H4 (cell line): ENCODE measurements around a stretch of chr14.

- RAMPAGE, long total RNA = no peak
Measured at GRCh38 chr14:100708035-100708725, 18.5 kb upstream of the DLK1 start.

DNA sequence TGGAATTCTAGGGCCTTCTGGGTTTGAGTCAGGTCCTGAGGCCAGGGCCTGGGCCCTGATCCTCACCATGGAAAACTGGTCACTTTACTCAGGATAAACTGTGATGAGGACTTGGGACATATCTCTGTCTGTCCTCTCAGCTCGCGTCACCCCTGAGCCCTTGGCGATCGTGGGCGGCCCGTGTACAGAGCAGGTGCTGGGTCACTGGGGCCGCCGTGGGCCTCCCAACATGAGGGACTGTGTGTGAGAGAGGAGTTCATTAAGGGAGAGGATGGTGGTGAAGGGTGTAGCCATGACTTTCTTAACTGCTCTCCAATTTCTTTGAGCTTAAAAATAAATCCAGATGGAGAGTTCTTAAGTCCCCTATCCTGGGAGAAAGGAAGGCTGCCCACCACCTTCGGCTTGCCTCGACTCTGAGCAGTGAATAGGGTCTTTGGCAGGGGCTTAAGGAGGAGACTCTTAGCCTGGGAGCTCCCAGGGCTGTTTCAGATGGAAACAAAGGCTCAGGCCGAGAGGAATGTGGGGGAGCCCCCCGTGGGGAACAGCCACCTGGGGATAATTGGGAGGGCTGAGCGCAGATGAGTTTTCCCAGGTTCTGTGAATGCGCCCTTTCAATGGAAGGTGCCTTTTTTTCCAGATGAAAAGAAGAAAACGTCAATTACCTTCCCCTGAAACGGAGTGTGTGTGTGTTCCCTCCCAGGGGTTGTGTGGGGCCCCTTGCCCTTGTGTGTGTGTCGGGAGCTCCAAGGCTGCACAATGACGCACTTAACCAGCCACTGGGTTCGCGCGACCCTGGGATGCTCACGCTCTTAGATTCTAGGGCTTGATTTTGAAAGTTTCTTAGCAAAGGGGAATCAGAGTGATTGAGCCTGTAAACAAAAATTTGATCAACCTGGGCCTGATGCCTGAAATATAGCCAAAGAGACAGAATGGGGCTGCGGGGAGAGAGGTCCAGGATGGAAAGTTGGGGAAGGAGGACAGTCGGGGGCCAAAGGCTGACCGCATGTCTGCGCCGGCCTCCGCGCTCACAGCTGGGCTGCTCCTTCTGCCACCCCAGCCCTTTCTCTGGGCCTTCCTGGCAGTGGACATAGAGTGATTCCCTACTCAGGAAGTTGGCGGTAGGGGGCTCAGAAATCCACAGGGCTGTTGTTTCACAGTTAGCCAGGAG, 63.3 kb downstream of the RTL1 start:
- RAMPAGE, long total RNA = no peak

DNA sequence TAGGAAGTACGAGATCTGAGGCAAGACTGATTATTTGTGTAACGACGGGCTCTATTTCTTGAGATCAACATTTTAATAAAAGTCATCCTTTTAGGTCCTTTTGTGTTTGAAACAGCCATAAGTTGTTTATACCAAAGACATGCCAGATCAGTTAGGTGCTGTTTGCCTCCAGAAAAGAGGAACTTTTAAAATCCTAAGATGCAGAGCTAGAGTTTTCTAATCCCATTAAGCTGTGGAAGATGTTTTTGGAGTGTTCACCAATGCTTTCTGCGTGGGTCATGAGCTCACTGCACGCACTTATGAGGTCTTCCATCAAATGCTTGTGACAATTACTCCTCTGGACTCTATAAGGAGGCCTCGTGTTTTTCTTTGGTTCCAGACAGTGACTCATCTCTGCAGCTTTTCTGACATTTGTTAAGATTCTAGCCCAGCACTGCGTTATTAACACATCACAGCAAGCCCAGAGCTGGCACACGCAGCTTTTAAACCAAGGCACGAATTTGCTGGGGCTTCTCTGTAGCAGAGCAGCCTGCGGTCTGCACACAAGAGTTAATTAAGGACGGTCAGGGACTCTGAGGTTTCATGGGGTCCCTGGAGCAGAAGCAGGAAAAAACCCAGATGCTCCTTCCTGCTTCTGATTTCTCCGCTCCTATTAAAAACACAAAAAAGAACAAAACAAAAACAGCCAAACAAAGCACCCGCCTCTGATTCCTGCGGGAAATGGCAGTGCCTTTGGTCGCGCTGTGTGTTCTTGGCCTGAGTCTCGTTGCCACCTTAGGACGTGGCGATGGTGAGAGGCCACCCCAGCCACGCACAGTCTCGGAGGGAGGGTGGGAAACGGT, 60.7 kb downstream of the RTL1 start:
- RAMPAGE, long total RNA = no peak

DNA sequence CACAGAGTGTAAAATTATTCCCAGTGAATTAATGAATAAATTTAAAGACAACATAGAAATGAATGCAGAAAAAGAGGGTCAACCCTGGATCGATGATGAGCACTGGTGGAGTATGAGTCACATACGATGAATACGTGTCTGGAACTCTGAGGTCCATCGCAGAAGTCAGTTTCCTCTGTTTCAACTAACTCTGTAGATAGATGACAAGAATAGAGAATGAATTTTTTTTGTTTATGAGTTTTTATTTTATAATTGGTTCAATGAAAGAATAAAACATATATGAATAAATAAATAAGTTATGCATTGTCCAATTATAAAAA, 83.4 kb upstream of the RTL1 start:
- RAMPAGE, long total RNA = no peak

GRCh38 chr14:101289007-101289361, 385.5 kb upstream of the RTL1 start:
- RAMPAGE, long total RNA = no peak

DNA sequence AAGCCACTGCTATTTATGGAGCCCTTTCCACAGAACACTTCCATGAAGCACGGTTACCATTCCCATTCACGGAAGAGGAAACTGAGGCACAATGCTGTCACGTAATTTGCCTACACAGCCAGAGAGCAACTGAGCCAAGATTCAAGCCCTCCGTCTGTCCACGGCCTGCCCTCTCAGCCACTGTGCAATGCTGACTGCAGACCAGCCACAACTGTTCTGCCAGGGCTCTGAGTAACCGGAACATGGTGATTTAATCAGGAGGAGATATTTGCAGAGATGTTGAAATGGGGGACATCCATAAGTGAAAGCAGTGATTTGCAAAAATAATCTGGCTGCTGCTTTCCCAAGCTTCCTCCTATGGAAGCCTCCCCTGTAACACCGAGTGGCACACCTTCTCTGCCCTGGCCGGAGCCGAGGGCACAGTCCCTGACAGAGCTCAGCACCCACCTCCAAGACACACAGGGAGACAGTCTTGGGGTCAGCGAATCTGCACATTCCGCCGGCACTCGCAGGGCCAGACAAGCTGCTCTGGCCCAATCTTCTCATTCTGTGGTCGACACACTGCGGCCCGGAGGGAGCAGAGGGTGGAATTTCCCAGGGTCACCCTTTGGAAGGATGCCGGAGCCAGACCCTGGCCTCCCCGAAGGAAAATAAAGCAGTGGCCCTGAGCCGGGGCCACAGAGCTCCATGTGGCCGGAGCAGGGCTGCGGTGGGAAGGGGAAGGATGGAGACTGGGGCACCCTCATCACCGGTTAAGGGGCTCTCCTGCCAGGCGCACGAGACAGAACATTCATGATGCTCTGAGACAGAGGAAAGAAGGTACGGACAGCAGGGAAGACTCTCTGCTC, 358.4 kb upstream of the PPP2R5C start:
- RAMPAGE, long total RNA = no peak

GRCh38 chr14:101512024-101512539, 249.4 kb upstream of the PPP2R5C start:
- RAMPAGE, long total RNA = no peak

GRCh38 chr14:101558848-101559443, 202.6 kb upstream of the PPP2R5C start:
- RAMPAGE, long total RNA = no peak

GRCh38 chr14:101584547-101584887, 177.0 kb upstream of the PPP2R5C start:
- RAMPAGE, long total RNA = no peak

DNA sequence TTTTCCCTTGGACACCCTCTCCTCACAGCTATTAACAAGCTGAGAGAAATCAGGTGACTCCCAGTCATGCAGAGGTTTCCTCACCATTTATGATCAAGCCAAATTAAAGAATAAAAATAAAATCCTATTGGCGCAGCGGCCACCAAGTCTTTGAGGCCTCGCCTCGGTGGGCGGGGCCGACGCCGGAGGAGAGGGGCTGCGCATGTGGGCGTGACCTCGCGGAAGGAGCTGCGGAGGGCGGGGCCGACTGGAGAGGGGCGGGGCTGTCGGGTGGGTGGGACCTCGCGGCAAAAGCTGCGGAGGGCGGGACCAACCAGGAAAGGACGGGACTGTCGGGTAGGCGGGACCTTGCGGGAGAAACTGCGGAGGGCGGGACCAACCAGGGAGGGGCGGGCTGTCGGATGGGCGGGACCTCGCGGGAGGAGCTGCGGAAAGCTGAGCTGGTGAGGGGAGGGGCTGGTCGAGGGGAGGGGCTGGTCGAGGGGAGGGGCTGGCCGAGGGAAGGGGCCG, 1.2 kb upstream of the PPP2R5C start:
- RAMPAGE, long total RNA = no peak

DNA sequence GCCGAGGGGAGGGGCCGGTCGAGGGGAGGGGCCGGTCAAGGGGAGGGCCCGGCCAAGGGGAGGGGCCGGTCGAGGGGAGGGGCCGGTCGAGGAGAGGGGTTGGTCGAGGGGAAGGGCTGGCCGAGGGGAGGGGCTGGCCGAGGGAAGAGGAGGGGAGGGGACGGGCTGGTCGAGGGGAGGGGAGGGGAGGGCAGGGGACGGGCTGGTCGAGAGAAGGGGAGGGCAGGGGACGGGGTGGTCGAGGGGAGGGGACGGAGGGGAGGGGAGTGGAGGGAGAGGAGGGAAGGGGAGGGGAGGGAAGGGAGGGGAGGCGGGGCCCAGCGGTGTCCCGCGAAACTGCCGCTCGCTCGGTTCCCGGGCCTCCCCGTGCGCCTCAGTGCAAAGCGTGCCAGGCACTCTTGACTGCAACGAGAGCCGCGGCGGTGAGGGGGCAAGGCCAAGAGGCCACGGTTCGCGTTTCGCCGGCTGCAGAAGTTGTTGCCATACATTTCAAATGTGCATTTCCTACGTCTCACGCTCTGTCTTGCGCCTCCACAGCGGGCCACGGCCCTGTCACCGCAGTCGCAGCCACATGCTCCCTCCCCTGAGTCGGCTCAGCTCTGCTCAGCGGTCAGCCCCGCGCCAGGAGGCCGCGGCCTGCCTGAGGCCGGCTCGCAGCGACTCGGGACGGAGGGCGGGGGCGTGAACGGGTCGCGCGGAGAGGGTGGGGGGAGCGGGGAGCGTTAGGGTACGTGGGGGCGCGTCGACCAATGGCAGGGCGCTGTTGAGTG, 530 bp upstream of the PPP2R5C start:
- RAMPAGE, long total RNA = no peak

DNA sequence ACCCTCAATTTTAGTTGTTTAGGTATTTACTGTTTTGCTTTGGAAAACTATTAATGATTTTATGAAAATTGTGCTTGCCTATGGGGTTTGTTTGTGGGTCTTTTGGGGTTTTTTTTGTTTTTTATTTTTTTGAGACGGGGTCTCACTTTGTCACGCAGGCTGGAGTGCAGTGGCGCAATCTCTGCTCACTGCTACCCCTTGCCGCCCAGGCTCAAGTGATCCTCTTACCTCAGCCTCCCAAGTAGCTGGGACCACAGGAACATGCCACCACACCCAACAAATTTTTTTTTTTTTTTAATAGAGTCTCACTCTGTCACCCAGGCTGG, 1.6 kb downstream of the PPP2R5C start:
- RAMPAGE, long total RNA = no peak

DNA sequence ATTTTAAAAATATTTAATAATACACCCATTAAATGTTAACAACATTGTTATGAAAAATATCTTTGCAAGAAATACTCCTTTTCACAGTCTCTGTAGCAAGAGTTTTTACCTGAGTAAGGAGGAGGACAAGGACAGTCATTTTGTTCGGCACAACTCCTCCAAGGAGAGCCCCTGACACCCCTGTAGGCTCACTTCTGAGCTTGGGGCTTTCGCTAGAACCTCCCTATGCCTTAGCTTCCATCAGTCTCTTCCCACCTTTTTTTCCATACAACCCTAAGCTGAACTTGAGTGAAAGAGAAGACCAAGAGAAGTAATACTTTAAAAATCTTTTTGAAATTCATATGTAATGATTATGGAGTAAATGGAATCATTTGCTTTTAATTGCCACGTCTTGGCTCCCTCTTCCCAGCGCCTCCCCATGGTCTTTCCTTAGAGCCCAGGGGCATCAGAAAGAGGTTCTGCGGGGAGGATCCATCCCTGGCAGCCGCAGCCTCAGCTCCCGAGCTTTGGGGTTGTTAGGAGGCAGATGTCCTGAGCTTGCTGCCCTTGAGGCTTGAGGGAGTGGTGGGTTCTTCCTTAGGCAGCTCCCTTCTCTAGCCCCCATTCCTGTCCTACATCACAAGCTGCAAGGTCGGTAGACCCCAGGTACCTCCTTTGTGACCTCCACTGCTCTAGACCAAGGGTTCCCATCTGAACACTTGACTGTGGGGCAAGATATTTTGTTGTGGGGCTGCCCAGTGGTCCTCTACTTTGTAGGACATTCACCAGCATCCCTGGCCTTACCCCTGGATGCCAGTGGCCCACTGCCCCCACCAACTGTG, 6.0 kb downstream of the PPP2R5C start:
- RAMPAGE, long total RNA = no peak

GRCh38 chr14:101776353-101777006, 15.0 kb downstream of the PPP2R5C start:
- RAMPAGE, long total RNA = no peak

GRCh38 chr14:101792037-101792573, 30.6 kb downstream of the PPP2R5C start:
- RAMPAGE, long total RNA = no peak

DNA sequence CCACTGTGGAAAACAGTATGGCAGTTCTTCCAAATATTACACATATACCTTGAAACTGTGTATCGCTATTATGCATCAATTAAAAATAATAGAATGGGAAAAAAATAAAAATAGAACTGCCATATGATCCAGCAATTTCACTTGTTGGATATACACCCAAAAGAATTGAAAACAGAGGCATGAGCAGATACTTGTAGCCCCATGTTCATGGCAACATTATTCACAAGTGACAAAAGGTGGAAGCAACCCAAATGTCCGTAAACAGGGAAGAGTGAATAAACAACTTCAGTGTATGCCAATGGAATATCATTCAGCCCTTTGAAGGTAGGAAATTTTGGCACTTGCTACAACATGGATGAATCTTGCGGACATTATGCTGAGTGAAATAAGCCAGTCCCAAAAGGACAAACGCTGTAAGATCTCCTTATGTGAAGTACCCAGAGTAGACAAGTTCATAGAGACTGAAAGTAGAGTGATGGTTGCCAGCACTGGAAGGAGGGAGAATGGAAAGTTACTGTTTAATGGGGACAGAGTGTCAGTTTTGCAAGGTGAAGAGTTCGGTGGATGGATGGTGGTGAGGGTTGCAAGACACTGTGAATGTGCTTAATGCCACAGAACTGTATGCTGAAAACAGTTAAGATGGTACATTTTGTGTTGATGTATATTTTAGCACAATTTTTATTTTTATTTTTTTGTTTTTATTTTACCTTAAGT, 44.1 kb downstream of the PPP2R5C start:
- RAMPAGE, long total RNA = no peak

DNA sequence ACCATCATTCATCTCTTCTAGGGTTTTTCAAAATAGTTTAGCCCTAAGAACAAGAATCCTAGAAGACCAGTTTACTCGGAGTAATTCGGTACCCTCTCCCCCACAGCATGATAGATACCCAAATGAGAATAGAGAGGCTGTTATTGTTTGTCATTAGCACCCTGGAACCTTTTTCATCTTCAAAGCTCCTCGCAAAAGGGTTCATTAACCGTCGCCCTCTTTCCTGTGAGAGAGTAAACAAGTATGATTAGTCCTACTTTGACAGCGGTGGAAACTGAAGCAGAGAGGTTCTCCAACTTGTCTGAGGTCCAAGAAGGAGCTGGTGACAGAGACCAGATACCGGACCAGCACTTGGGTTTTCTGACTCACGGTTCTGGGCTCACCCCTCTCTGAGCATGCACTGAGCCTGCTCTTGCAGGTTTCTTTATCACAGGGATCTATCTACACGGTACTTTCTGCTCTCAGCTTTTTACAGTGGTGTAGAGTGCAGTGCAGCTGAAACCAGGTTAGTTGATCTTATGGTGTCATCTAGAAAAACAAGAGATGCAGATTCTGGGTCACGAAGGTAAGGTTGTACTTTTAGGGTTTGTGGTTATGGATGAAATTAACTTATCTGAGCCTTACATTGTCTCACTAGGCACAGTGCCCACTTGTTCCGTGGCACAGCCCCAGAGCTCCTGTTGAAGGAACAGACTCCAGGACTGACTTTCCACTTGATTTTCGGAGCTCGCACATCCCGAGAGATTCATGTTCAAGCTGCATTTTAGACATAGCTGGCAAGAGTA, 62.1 kb downstream of the PPP2R5C start:
- RAMPAGE, long total RNA = no peak

- RAMPAGE, long total RNA = no peak
Measured at GRCh38 chr14:101832926-101833508, 71.5 kb downstream of the PPP2R5C start.

GRCh38 chr14:101834359-101835005, 73.0 kb downstream of the PPP2R5C start:
- RAMPAGE, long total RNA = no peak

DNA sequence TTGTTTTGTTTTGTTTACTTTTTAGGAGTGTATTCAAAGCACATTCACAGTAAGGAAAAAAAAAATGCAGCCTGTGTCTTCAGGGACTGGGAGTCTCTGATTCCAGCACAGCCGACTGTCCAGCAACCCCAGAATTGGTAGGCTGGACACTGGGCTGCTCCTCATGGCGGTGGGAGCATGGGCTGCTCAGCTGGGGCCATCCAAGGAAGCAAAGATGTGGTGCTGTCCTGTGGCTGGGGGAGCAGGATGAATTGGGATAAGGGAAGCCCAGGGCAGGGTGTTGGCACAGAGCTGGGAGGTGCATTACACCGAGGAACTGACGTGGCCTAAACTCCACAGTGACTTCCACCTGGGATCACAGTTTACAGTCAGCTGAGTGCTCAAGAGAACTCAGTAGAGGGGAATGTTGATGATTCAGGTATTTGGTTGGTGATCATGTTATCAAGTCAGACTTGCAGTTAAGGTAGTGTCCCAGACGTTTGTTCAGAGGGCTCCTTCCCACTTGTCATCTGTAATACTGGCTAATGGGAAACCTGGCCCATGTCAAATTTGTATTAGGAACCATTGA, 73.6 kb downstream of the PPP2R5C start:
- RAMPAGE, long total RNA = no peak